Jejunum (tissue), 1 donor: Measurements from ENCODE around the genes DIAPH3, DACH1 and BORA.

- PRO-cap = bidirectional peak, plus-strand start at chr13:57630108, minus-strand start at chr13:57629921
These were observed 1.6 kb upstream of the PCDH17 start for GRCh38 chr13:57629720-57630567.

- PRO-cap = no peak
These were observed 765.7 kb downstream of the DIAPH3 start for GRCh38 chr13:59397836-59398619.

DNA sequence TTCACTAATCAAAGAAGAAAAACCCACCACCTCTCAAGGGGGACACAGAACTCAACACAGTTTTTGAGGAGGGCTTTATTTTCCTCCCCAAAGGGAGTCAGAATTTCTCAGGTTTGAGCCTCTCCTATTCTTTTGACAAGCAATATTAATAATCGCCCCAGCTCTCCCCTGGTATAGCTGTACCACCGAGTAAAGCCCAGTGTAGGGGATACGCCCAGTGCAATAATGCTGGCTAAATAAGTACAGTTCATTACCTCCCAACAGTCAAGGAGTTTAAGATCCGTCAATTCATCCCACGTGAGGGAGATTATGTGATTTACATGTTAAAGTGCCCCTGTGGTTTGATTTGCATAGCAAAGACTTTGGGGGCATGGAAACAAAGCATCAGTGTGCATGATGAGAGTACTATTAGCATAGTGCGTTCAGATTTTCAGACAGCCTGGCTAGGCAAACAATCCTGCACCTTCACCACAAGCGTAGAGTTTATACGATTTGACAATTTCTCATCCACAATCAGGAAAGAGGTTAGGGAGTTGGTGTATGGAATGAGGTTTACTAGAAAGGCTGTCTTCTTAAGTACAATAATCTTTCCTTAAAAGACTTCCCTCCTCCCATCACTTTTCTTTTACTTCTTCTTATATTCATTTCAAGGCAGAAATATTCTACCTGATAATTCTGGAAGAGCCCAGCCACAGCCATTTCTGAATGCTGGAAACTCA lies 754.0 kb downstream of the DIAPH3 start:
- PRO-cap = no peak

DNA sequence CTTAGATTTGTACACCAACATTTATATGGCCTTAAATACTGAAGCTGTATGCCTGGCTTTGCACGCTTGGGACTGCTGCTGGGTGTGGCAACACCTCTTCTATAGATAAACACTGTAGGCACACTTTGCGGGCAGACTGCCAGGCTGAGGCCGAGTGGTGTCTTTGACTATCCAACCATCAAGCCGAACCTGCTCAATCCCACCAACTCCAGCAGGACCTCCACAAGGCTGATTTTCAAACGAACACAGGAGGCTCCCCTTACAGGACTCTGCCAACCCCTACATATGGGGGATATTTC lies 154.2 kb downstream of the DIAPH3 start:
- PRO-cap = no peak

GRCh38 chr13:60163698-60164847 lies at the start of gene DIAPH3:
DIAPH3 (minus strand) TSS chr13:60163928.
- PRO-cap = bidirectional peak, plus-strand start at chr13:60164093, minus-strand start at chr13:60163924

- PRO-cap = no peak
These were observed 12.6 kb downstream of the TDRD3 start for GRCh38 chr13:60409402-60410245.

DNA sequence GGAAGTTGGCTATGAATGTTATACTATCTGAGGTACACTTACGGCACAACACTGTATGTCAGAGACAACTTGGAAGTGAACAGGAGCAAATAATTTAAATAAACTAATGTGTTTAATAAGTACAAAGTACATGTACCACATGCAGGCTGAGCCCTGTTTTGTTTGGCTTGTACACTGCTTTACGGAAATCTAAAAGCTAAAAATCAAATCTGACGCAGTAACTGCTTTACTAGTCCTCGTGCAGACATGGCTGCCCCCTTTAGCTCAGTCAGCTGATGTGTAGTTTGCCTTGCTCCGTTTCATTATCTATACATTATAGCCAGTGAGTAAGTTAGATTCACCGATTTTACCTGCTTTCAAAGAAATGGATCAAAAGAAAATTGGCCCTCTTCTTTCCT lies 36.5 kb downstream of the TDRD3 start:
- PRO-cap = no peak

- PRO-cap = no peak
These were observed 186.4 kb downstream of the TDRD3 start for GRCh38 chr13:60583116-60584132.

DNA sequence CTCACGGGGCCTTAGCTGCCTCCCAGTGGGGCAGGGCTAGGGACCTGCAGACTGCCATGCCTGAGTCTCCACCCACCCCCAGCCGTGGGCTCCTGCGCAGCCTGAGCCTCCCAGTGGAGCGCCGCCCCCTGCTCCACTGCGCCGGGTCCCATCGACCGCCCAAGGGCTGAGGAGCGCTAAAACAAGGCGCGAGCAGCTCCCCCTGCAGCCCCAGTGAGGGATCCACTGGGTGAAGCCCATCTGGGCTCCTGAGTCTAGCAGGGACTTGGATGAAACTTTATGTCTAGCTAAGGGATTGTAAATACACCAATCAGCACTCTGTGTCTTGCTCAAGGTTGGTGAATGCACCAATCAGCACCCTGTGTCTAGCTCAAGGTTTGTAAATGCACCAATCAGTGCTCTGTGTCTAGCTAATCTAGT lies 76.3 kb downstream of the PCDH20 start:
- PRO-cap = no peak

DNA sequence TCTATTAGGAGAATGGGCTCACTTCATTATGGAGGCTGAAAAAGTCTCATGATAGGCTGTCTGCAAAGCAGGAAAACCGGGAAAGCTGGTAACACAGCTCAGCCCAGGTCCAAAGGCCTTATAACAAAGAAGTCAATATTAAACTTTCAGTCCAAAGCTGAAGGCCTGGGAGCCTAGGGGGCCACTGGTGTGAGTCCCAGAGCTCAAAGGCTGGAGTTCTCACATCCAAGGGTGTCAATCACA lies 249.0 kb upstream of the PCDH20 start:
- PRO-cap = no peak

DNA sequence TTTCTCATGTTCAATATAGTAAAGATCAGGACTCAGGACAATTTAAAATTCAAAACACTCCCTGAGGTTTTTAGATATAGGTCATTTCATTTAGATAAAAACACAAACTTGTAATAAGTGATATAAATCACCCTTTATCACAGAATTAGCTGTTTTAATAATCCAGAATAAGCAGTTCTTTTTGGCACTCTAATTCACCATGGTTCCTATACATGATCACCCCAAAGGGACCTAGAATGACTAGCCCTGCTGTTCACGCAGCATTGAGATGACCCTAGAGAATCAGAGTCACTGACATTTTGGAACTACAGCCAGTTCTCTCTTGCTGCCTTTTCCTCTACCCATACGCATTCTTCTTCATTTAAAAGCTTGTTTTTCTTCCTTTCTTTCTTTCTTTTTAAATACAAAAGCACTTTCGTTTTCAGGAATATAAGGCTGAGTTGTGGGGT lies 95.9 kb downstream of the PCDH9 start:
- PRO-cap = no peak

- PRO-cap = no peak
These were observed 886.7 kb downstream of the KLHL1 start for GRCh38 chr13:69221481-69222058.

DNA sequence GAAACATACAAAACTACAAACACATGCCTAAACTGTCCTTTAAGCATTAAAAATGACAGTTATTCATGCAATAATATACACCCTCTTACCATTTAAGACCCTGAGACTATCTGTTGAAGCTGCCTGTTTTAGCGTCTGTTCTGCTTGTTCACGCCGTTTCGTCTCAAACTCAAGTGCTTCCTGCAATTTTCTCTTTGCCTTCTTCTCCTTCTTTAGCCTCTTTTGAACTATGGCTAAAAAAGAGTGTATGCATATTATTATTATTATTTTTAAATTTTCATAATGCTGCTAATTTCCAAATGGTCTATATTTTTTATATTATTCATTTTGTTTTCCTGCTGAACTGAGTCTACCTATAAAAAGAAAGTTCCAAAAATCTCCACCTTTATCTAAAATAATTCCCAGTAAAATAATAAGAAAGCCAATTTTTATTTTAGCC lies 391.4 kb downstream of the DACH1 start:
- PRO-cap = no peak

DNA sequence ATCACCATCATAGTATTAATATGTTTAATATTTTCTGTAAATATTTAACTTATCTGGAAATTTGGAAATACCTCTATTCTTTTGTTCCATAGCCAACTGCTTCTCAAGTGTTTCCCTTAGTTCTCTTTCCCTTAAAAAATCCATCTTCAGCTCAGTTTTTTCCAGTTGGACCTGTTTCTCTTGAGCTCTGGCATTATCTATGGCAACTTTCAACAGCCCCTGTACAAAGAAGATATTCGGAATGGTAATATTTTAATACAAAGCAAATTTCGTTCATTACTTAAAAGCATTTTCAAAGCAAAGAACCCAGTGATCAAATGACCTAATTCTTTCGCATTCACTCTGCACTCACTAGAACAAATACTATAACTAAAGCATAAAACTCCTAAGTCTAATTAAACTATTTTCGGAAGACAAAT lies 387.9 kb downstream of the DACH1 start:
- PRO-cap = no peak

DNA sequence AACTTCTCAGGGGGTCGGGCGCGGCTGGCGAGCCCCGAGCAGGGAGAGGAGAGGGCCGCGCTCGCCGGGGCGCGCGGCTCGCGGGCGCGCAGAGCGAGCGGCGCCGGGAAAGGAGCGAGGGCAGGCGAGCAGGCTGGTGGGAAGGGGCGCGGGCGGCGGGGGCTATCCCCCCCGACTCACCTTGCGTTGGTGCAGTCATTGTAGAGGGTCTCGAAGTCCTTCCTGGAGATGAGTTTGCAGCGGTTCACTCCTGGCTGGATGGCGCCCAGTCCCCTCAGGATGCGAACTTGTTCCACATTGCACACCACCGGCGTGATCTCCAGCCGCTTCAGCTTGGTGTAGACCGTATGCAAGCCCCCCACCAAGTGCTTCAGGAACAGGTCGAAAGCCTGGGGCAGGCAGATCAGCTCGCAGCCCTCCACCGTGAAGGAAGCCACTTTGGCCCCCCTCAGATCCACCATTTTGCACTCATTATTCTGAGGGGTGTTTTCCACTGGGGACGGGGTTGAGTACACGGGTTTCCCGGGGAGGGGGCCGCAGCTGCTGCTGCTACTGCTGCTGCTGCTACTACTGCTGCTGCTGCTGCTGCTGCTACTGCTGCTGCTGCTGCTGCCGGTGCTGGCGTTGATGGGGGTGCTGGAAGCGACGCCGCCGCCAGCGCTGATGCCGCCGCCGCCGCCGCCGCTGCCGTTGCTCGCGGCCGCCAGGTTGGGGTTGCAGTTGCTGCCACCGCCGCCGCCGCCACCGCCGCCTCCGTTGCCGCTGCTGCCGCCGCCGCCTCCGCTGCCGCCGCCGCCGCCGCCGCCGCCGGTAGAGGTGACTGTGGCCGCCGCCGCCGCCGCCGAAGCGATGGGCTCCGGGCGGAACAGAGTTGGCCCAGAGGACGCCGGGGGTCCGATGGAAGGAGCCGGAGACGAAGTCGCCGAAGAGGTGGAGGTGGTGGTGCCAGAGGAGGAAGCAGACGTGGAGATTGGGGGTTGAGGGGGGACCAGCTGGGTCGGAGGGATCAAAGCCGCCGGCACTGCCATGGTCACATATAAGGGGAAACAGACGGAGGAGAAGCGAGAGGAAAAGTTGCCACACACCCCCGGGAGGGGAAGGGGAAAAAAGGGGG lies 905 bp downstream of the DACH1 start:
- PRO-cap = bidirectional peak, plus-strand start at position 91 of the sequence, minus-strand start at position 82 of the sequence

DNA sequence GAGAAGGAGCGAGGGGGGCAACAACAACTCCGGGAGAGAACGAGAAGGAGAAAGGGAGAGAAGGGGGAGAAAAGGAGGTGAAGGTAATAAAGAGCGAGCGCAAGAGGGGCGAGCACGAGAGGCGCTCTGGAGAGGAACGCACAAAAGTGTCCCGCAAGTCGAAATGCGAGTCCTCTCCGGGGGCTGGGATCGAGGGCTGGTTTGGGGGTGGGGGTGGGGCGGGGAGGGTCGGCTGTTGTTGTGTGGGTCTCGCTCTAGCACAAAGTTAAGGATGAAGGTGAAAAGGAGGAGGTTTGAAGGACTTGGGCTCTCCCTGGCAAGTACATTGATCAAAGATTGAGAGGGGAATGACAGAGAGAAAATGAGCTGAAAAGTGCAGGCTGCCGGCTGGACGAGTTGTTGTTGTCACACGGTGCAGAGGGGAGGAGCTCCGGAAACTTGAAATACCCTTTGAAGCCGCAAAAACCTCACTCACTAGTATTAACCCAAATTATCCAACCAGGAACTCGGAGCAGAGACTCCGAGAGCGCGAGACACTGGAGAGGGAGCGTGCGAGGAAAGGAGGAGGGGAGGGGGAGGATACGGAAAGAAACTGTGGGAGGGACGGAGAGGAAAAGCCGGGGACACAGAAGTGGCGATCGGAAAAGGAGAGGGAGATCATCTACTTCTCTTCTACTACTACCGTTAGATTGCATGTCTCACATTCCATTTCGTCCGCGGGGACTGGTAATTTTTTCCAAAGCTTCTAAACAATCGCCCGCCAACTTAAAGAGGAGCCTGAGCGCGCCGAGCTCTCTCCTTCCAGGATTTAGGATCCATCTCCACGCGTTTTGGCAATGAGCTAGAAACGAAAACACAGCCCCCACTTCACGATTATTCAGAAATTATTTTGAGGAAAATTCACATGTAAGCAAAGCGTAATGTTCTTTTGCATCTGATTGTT lies at the start of gene DACH1:
Gene DACH1, minus strand, starts transcription at position 349 of the 943 bp plus-strand sequence.
- PRO-cap = unidirectional peak, minus-strand start at position 164 of the sequence; bidirectional peak, plus-strand start at position 504 of the sequence, minus-strand start at position 398 of the sequence

- PRO-cap = bidirectional peak, plus-strand start at chr13:72727923, minus-strand start at chr13:72727645
These were observed at the start of gene BORA for GRCh38 chr13:72727474-72728297. BORA (plus strand) TSS chr13:72727923.

- PRO-cap = no peak
These were observed 2.8 kb downstream of the BORA start for GRCh38 chr13:72730511-72730920.

GRCh38 chr13:72777824-72778604 lies 3.7 kb downstream of the DIS3 start:
- PRO-cap = no peak

DNA sequence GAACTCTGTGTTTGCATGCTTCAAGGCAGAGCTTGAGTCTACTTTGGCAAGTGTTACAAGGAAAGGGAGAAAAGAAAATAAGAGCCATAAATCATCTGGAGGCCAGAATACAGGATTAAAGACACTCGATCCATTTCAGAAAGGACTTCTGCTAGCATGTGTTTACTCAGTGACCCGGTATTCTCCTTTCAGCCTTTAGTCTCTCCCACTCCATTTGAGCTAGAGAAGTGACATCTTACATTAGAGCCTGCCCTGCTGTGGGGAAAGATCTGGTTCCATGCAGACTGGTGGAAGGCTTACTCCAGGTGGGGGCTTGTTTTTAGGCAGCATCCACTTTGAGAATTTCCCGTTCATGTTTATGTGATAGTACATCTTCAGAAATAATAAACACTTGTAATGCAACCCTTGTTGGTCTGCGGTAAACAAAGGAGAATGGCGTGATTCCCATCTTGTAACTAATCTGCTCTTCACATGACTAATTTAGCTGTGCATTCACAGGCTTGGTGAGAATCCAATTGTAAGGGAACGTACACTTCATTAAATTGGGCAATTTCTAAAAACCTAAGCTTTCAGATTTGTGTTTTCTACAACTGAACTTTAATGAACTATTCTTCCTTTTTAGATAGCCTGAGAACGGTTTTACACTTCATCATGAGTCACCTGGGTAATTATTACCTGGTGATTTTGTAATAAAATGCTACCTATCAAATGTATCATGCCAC lies 306.7 kb downstream of the KLF5 start:
- PRO-cap = no peak